Measurements from ENCODE around the gene GPBP1.

DNA sequence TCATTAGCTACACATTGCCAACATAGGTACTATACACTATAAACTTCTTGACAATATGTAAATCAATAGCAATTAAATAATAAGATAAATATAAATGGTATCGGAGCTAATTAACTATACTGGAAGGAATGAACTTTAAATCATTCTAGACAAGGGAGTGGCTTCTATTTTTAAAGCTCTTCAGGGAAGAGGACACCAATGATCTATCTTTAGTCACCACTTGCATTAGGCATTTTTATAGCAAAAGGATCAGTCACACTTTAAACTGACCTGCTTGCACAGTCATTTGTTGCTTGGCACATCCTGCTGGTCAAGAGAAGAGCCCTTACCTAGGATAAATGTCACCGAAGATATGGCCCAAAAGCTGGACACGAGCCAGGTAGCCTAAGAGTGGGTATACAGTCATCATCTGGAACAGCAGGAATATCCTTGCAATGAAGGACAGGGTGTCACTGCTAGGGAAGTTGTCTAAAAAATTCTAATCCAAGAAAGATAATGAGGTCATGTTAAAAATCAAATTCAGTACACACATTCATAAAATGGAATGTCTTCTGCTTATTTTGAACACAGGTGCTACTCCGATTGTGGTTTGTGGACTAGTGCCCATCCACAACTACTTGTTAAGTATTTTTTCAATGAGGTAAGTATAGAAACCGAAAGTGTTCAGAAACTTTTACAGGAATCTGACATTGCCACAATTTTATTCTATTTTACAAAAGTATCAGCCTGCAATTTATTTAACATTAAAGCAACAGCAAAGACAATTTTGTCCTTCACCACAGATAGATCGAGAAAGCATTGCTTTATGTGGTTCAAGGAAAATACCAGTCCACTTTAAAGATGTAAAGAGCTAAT is 78.5 kb downstream of the SLC38A9 start:
- RRBS: no CpG with 5 or more reads among the region's 6 CpGs

- RRBS: no CpG with 5 or more reads among the region's 3 CpGs
Measured at GRCh38 chr5:55636067-55636653, 76.0 kb downstream of the SLC38A9 start.

GRCh38 chr5:55903002-55903928 is 52.1 kb downstream of the IL31RA start:
- RRBS: 82% methylated on average over 7 of the region's 23 CpGs

- RRBS: no CpG with 5 or more reads among the region's 7 CpGs
Measured at GRCh38 chr5:55931636-55932120, 63.1 kb downstream of the IL6ST start.

DNA sequence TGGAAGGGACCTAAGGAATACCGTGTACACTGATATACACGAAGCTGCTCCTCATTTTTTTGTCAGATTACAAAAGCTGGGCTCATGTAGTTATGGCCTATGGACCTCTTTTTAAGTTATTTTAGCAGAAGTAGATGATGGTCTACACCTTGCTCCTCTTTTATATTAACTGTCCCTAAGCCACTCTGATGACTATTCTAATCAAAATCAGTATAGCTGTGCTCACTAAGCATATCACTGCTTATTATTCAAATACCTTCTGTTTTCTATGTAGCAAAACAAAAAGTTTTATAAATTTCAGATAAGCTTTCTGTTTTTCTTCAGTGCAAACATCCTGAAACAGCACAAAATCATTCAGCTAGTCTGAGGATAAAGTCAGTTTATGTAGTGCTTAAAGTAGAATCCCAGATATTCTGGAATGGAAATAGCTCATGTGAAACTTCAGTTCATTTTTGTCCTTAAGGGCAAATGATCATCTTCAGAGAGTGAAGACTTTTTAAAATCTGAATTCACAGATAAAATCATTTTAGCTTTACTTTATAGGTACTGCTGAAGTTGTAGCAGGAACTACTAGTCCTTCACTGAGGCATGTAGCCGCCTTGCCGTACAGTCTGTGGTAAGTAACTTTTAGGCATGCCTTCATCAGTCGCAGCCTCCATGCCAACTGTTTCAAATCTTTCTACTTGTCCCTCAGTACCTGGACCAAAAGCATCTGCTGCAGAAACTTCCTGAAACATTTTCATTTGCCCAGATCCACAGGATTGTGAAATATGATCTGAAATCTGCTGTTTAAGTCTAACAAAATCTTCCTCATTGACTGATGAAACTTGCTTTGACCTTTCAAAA is 54.0 kb downstream of the IL6ST start:
- RRBS: no CpG with 5 or more reads among the region's 5 CpGs

DNA sequence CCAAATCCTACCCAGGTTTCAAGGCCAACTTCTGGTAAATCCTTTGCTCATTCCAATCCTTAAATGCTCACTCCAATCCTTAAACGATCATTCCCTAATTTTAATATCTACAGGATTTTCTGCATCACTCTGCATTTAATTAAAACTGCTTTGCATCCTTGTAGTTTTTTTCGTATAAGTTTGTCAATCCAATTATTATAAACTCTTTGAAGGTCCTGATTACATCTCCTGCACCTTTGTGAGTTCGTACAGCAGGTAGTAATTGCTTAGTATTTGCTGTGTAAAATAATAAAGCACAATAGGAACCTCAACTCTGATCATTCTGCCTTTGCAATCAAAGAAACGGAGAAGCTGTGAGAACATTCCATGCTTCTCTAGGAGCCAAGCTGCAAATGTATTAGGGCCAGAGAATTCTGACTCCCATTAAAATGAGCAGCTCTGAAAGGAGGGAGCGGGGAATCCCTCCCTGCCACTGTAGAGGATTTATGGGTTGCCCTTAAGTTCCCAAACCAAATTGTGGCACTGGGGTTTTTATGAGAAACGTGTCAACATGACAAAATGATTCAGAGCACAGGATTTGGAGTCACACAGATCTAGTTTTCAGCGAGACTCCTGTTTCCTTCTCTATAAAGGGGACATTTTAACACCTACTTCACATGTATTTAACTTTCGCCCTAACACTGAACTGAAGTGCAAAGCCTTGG is 1.9 kb downstream of the IL6ST start:
- RRBS: no CpG with 5 or more reads among the region's 8 CpGs

DNA sequence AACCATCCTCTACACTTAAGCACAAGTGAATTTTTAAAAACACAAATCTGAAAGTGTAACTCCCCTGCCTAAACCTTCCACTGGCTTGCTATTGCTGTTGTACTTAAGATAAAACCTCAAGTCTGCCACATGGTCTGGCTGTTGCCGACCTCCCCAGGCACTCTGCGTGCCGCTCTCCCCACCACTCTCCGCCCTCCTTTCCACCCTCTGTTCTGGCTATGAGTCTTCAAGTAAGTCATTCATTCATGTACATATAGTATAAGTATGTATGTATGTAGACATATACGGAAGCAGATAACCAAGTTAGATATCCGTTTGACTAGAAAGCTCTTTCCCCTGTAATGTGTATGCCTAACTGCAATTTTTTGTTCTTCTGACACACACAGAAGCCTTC is 94.7 kb upstream of the ANKRD55 start:
- RRBS: no CpG with 5 or more reads among the region's 6 CpGs

DNA sequence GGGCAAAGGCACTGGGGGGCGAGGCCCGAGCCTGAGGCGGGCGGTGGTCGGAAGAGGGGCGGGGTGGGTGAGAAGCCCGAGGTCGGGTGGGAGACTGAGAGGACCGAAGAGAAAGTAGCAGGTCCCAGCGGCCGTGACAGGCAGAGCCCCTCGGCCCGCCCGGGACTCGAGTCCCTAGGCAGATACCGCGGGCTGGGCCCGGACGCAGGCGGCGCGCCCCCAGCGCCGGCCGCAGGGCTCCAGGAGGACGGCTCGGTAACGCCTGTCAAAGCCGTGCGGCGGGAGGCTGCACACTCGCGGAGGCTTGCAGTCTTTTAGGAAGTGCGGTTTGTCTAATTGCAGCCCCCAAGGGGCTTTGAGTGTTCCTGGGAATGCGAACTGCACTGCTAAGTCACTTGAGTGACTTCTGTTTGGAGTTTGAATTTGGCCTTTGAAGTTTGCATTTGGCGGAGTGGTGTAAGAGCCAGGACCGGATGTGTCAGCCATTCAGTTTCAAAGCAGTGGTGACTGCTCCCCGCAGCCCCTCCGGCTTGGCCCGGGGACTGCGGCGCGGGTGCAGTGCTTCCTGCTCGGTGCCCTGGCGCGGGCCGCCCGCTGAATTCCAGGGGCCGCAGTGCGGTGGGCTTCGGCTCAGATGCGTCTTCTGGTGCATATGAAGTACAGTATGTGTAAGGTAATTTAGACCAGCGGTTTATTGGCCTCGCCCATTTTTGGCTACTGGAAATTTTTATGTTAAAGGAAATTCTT is 1.3 kb downstream of the MAP3K1 start:
- RRBS: 4% methylated on average over 6 of the region's 54 CpGs

GRCh38 chr5:56933148-56933505 is 18.8 kb downstream of the MIER3 start:
- RRBS: no CpG with 5 or more reads among the region's 2 CpGs

GRCh38 chr5:57173806-57174243 is at the start of gene GPBP1:
Gene GPBP1 (plus strand): TSS chr5:57174059.
- RRBS: 0% methylated on average over 7 of the region's 33 CpGs

GRCh38 chr5:57435934-57436366 is 46.7 kb downstream of the ACTBL2 start:
- RRBS: no CpG with 5 or more reads among the region's 3 CpGs

DNA sequence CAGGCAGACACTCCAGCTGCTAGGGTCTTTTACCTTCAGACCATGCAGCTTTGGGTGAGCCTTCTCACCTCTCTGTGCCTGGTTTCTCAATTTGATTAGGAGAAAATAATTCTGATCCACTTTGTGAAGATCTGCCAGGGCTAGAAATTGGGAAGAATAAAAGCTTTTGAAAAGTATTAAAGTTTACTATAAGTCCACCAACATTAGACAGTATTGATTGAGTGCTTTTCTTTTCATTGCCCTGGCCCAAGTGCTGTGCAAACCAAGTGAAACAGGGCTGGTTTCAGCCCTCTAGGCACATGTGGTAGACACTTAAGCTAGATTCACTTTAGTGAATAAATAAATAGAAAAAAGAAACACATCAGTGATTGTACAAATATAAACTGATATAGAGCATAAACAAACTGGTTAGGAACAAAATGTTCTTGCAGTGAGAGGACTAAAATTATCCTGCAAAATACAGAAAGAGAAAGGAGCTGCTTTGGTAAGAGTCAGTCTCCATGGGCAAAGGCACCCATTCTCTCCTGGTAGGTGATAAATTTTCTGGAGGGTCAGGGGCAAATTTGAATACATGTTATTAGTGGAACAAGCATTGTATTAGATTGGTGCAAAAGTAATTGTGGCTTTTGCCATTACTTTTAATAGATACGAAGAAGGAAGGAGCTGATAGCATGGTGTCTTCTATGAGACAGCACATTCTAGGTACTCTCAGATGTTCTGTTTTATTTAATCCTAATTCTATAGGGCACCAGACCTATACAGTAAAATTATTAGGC is 29.7 kb downstream of the ACTBL2 start:
- RRBS: no CpG with 5 or more reads among the region's 1 CpG

GRCh38 chr5:57566794-57567388 is 84.3 kb upstream of the ACTBL2 start:
- RRBS: no CpG with 5 or more reads among the region's 6 CpGs

DNA sequence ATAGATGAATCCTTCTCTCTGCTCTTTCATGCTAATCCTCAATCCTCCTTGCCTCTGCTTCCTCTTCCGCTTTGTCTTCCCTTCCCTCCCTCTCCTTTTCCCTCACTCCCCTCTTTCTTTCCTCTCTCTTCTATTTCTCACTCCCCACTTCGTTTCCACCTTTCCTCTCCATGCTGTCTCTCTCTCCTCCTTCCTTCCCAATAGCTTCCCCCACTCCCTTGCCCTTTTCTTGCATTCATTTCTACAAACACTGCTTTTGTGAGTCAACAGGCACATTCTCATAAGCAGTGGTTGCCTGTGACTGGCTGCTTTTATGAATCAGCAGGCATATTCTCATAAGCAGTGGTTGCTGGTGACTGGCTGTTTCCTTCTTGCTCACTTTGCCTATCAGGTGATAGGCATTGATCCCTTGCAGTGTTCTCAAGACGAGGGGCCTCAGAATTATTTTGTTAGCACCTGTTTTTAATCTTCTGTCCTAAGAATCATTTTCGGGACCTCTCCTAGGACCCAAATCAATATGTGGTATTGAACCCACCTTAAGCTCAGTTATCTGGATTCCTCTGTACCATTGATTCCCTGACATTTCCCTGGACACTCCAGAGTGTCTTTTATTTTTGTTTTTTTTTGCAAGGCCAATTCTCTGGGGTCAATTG is 116.2 kb upstream of the ACTBL2 start:
- RRBS: no CpG with 5 or more reads among the region's 4 CpGs

DNA sequence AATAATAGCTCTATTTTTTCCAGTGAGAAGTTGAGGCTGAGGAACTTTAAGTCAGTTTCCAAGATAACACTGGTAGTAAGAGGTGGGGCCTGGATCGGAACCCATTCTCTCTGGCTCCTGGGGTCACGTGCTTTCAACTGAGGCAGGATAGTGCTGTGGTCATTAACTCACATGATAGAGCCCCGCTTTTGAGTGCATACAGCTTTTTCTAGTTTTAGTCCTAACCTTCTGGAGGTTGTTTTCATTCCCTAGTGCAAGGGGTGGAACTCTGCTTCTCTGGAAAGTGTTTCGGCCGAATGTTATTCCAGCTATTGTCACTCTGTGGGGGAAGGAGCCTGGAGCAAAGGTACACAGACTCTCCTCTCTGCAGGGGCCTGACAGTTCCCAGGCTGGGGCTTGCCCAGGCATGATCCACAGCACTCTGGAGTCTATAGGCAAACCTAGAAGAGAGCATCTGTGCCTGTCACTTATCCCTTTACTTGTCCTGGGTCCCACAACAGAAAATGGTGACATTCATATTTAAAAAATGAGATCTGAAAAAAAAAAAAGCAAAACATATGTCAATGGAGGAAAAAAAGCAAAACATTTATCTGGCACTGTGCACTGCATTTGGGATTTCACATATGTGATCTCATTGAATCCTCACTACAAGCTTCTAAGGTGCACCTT is 352.5 kb upstream of the ACTBL2 start:
- RRBS: no CpG with 5 or more reads among the region's 5 CpGs

- RRBS: no CpG with 5 or more reads among the region's 6 CpGs
Measured at GRCh38 chr5:58259413-58260383, 200.2 kb downstream of the PLK2 start.

- RRBS: no CpG with 5 or more reads among the region's 9 CpGs
Measured at GRCh38 chr5:58453889-58454841, 5.7 kb downstream of the PLK2 start.